Heart (tissue), 3 donors: ENCODE measurements around the genes GADL1 and ZNF860.

GRCh38 chr3:30354189-30354563 lies 252.2 kb upstream of the TGFBR2 start:
- RAMPAGE, long total RNA, 2 experiments = no peak in any of the 2 experiments

GRCh38 chr3:30615417-30616164 lies 9.2 kb downstream of the TGFBR2 start:
- RAMPAGE, long total RNA, 2 experiments = no peak in any of the 2 experiments

- RAMPAGE, long total RNA, 2 experiments = no peak in any of the 2 experiments
Observed at GRCh38 chr3:30616996-30617440, 10.6 kb downstream of the TGFBR2 start.

- RAMPAGE, long total RNA, 2 experiments = no peak in any of the 2 experiments
Observed at GRCh38 chr3:30617441-30617896, 11.1 kb downstream of the TGFBR2 start.

- RAMPAGE, long total RNA, 2 experiments = no peak in any of the 2 experiments
Observed at GRCh38 chr3:30642731-30643295, 36.4 kb downstream of the TGFBR2 start.

- RAMPAGE, long total RNA, 2 experiments = no peak in any of the 2 experiments
Observed at GRCh38 chr3:30643465-30644082, 37.2 kb downstream of the TGFBR2 start.

DNA sequence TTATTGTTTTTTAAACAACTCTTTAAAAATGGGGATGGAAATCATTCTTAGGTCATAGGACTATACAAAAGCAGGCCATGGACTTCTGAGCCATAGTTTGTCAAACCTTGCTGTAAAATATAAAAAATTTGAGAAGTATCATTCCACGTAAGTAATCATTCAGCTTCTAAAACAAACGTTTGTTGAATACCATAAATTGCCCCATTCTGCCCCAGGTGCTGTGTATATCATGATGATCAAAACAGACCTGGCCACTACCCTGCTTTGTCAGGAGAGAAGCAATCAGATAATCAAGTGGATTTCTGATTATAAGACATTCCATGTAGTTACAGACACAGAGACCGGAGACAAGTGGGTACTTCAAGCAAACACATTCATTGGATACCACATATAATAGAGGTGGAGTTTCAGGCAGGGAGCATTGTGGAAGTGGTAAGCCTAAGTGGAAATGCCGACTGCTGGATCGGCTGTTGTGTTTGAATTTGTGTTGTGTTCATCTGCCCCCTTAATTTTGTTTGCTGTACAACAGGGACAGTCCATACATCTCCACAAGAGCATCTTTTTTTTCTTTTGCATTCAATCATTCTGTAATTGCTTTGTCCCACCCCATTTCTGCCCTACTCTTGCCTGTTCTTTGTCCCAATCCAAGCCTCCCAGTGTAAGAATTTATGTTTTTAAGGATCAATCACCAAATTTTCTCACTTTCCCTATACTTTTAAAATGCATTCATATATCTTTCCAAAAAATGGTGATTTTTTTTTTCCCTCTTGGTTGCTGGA lies 61.8 kb downstream of the TGFBR2 start:
- RAMPAGE, long total RNA, 2 experiments = no peak in any of the 2 experiments

- RAMPAGE, long total RNA, 2 experiments = start-site peak on the minus strand in 1 of 2 experiments, at chr3:30894639-30894693 at its widest, 11 to 14 reads per replicate
Observed at GRCh38 chr3:30894470-30894973, at the start of gene GADL1. Gene GADL1 (minus strand): TSS chr3:30894661.

GRCh38 chr3:31423212-31424038 lies 109.3 kb upstream of the STT3B start:
- RAMPAGE, long total RNA, 2 experiments = no peak in any of the 2 experiments

GRCh38 chr3:31531553-31532240 lies 1.0 kb upstream of the STT3B start:
- RAMPAGE, long total RNA, 2 experiments = no peak in any of the 2 experiments

GRCh38 chr3:31570319-31571288 lies 37.9 kb downstream of the STT3B start:
- RAMPAGE, long total RNA, 2 experiments = no peak in any of the 2 experiments

DNA sequence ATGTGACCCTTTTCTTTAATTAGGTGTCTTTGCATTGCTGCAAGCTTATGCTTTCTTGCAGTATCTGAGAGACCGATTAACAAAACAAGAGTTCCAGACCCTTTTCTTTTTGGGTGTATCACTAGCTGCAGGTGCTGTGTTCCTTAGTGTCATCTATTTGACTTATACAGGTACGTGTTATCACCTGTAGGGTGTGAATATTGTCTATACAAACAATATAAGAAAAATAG lies 84.1 kb downstream of the STT3B start:
- RAMPAGE, long total RNA, 2 experiments = no peak in any of the 2 experiments

- RAMPAGE, long total RNA, 2 experiments = no peak in any of the 2 experiments
Observed at GRCh38 chr3:31624721-31625197, 92.0 kb downstream of the STT3B start.

DNA sequence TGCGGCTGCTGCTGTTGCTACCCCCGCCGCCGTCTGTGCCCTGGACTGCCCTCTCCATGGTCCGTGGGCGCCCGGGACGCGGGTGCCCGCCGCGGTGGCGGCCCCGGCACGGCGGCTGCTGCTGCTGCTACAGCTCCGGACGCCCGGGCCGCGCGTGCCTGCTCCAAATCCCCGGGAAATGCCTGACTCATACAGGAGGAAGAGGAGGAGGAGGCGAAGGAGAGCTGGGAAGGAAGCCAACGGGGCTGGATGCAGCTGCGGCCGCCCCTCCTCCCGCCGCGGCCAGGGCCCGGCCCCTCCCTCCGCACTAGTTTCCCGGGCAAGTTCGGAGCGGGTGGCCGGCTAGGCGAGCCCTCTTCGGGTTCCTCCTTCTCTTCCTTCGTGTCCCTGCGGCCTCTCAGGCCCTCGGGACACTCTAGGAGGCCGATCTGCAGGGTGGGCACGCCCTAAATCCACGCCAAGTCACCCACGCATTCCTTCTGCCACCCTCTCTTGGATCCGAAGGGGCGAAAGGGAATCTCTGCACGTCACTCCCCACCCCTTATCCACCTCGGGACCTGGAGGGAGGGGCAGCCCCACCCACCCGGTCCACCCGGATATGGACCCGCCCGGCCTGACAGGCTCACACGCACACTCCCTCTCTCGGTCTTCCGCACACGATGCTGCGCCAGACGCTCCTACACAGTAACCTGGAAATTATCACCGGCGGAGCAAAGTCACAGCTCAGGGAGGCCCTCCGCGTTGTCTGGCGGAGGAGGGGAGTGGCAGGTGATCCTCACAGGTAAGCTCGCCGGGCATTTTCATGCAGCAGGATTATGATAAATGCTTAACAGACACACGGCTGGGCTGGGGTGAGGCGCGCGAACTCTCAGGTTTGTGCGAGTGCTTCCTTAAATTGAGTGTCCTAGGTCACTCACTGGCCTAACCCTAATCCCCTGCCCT lies at the start of gene ZNF860:
ZNF860 (plus strand) TSS at position 629 of the 942 bp plus-strand sequence.
- RAMPAGE, long total RNA, 2 experiments = no peak in any of the 2 experiments

DNA sequence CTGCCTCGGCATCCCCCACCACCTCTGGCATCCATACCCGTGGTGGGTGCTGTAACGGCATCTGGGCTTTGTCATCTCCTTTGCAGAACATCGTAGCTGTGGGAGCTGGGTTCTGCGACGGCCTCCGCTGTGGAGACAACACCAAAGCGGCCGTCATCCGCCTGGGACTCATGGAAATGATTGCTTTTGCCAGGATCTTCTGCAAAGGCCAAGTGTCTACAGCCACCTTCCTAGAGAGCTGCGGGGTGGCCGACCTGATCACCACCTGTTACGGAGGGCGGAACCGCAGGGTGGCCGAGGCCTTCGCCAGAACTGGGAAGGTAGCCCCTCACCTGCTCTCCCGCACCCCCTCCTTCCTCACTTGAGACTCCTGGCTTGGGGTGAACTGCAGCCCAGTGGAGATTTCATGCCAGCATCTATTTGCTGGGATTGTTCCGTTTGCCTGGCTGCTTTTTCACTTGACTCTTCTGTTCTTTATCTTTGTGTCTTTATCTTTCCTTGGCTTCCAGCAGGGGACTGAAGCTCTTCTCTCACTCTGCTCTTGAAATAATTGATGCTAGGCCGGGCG lies 52.5 kb downstream of the GPD1L start:
- RAMPAGE, long total RNA, 2 experiments = no peak in any of the 2 experiments

GRCh38 chr3:32371251-32371976 lies 20.2 kb upstream of the CMTM7 start:
- RAMPAGE, long total RNA, 2 experiments = no peak in any of the 2 experiments

DNA sequence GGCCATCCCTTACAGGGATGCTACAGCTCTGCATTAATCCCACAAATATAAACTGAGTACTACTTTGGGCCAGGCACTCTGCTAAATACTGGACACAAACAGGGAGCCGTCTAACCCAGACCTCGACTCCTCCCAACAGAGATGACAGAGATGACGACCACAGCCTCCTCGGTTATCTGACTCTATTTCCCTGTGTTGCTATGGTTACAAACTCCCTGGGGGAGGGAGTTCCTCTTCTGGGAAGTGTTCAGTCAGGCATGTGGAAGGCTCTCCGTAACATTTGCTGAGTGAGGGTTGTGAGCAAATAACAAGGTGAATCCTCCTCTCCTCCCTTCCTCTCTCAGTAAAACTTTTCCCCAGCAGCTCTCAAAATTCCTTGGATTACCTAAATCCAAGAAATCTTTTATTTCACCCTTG lies 6.7 kb upstream of the CMTM7 start:
- RAMPAGE, long total RNA, 2 experiments = no peak in any of the 2 experiments

- RAMPAGE, long total RNA, 2 experiments = no peak in any of the 2 experiments
Observed at GRCh38 chr3:32421870-32422800, 30.5 kb downstream of the CMTM7 start.

- RAMPAGE, long total RNA, 2 experiments = no peak in any of the 2 experiments
Observed at GRCh38 chr3:32459822-32460995, 42.4 kb downstream of the CMTM6 start.

- RAMPAGE, long total RNA, 2 experiments = no peak in any of the 2 experiments
Observed at GRCh38 chr3:32501865-32502685, 577 bp downstream of the CMTM6 start.